Measurements from ENCODE around the gene HSD3B2.

- RRBS = no CpG with 5 or more reads among the region's 5 CpGs
CAGE:
- cytosol, long polyA plus RNA = no peak
- long polyA plus RNA = no peak
- nucleus, long polyA plus RNA = no peak
Observed at GRCh38 chr1:117638559-117639085, 32.8 kb downstream of the TENT5C start.

DNA sequence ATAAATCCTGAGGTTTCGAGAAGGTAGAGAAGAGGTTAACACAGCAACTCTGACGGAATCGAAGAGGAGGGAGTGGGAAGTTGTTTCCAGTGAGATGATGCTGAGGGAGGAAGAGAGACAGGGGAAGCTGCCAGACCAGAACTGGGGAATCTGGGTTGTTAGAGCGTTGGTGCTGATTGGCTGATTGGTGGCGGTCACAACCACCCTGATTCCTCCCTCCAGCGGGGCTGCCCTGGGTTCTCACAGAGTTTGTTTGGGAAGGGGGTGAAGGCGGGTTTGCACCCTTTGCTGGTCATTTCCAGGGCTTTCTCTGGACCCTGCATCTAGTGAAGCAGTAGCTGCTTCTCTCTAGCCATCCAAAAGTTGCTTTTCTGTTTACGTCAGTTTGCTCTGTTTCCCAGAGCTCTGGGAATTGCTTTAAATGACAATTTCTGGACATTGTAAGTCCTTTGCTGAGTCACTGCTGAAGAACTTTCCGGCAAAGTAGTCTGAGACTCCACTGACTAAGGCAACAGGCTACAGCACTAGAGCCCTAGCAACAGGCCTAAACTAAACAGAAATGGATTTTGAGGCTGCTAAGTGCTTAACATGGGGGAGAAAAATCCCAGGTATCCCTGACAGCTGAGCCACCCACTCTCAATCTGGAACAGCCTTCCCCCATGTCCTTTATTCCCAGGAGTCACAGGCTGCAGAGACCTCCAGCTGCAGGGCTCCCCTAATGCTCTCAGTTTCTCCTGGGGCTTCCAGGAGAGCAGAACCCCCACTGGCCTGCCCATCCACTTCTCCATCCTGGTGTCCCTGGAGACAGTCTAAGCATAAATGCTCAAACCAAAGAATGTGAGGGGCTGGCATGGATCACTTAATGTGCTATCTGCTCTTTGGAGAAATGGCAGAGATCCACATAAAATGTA is 90.2 kb downstream of the TENT5C start:
- RRBS = no CpG with 5 or more reads among the region's 9 CpGs
CAGE:
- cytosol, long polyA plus RNA = no peak
- long polyA plus RNA = no peak
- nucleus, long polyA plus RNA = no peak

GRCh38 chr1:118989397-118990457 is 1.6 kb upstream of the TBX15 start:
- RRBS = 4% methylated on average over 20 of the region's 49 CpGs
CAGE:
- cytosol, long polyA plus RNA = no peak
- long polyA plus RNA = no peak
- nucleus, long polyA plus RNA = no peak

DNA sequence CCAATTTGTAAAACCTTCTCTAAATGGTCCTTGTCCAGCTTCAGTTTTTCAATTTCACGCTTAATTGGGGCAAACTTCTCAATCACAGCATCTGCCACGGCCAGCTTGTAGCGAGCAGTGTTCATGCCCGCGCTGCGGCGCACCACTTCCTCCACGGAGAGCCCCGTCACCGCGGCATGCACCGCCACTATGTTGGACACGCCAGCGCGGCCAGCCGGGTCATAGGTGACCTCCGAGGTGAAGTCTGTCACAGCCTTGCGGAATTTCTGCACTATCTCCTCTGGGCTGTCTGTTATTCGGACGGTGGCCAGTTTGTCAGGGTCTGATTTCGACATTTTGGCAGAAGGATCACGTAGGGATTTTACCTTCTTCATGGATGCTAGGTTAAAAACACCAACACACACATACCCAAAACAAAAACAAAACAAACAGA is 44.9 kb upstream of the TBX15 start:
- RRBS = no CpG with 5 or more reads among the region's 22 CpGs
CAGE:
- cytosol, long polyA plus RNA = no peak
- long polyA plus RNA = no peak
- nucleus, long polyA plus RNA = no peak

GRCh38 chr1:119370626-119371274 is 2.2 kb downstream of the HAO2 start:
- RRBS = no CpG with 5 or more reads among the region's 5 CpGs
CAGE:
- cytosol, long polyA plus RNA = no peak
- long polyA plus RNA = no peak
- nucleus, long polyA plus RNA = no peak

DNA sequence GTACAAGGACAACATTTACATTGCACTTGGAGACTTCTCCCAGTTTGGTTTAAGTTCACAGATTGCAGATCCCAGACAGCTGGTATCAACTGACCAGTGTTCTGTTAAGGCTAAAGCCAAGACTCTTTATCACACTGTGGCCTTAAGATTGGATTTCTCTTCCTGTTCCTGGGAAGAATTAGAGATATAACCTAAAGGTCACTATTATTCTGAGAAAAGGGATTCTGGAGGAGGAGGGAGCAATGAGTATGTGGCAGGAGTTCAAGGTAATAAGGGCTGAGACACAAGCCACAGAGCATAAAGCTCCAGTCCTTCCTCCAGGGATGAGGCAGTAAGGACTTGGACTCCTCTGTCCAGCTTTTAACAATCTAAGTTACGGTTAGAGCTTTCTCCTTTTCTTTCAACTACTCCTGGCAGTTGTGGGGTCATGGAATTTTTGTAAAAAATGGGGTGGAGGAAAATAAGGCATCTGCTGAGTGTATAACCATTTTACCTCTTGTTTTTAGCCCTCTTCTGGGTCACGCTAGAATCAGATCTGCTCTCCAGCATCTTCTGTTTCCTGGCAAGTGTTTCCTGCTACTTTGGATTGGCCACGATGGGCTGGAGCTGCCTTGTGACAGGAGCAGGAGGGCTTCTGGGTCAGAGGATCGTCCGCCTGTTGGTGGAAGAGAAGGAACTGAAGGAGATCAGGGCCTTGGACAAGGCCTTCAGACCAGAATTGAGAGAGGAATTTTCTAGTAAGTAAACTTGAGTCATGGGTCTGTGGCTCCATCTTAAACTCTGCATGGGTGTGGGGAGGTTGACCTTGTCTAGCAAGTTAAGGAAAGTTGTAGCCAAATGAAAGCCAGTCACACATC is at the start of gene HSD3B2:
TSS of gene HSD3B2 (plus strand) at position 326 of the 857 bp plus-strand sequence.
- RRBS = no CpG with 5 or more reads among the region's 5 CpGs
CAGE:
- cytosol, long polyA plus RNA = no peak
- long polyA plus RNA = no peak
- nucleus, long polyA plus RNA = no peak

- RRBS = no CpG with 5 or more reads among the region's 3 CpGs
CAGE:
- cytosol, long polyA plus RNA = no peak
- long polyA plus RNA = no peak
- nucleus, long polyA plus RNA = no peak
Observed at GRCh38 chr1:119816295-119816801, 5.1 kb upstream of the REG4 start.

GRCh38 chr1:119917482-119918036 is 21.2 kb upstream of the ADAM30 start:
- RRBS = no CpG with 5 or more reads among the region's 3 CpGs
CAGE:
- cytosol, long polyA plus RNA = no peak
- long polyA plus RNA = no peak
- nucleus, long polyA plus RNA = no peak

GRCh38 chr1:119937576-119938145 is 41.3 kb upstream of the ADAM30 start:
- RRBS = no CpG with 5 or more reads among the region's 4 CpGs
CAGE:
- cytosol, long polyA plus RNA = no peak
- long polyA plus RNA = no peak
- nucleus, long polyA plus RNA = no peak

- RRBS = no CpG with 5 or more reads among the region's 45 CpGs
CAGE:
- cytosol, long polyA plus RNA = no peak
- long polyA plus RNA = no peak
- nucleus, long polyA plus RNA = no peak
Observed at GRCh38 chr1:120232751-120233274, 56.5 kb upstream of the SEC22B start.

GRCh38 chr1:120342363-120343129 is 72.3 kb upstream of the NBPF8 start:
- RRBS = no CpG with 5 or more reads among the region's 25 CpGs
CAGE:
- cytosol, long polyA plus RNA = no peak
- long polyA plus RNA = no peak
- nucleus, long polyA plus RNA = no peak

DNA sequence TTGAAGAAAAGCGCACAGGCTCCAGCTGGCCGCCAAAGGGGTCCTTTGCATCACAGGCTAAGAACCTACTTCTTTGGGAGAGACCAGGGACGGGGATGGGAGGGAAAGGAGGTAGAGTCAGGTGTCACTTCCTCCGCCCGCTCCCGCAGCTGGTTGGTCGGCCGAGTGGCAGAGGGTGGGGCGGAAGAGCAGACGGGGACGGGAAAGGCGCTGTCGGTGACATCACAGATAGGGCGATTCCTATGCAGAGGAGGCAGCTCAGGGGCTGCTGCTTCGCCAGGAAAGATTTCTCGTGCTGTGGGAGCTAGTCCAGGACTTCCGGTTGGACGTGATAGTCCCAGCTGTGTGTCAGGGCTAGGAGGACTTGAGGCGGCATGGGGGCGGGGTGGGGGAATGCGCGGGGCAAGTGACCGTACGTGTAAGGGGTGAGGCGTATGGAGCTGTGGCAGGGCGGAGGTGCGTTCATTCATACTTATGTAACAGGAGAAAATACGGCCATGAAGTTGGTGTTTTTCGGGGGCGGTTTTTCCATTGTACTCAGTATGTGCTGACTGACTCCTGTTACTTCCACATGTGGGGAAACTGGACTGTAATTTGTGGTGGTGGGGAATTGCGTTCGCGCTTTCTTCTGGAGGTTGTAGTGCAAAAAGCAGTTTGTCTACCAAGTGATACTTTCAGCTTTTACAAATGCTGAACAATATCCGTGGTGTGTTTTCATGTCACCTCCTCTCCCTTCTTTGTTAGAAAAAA is 60.1 kb upstream of the NBPF8 start:
- RRBS = no CpG with 5 or more reads among the region's 34 CpGs
CAGE:
- cytosol, long polyA plus RNA = no peak
- long polyA plus RNA = no peak
- nucleus, long polyA plus RNA = no peak

GRCh38 chr1:120559254-120559528 is 144.4 kb downstream of the NBPF8 start:
- RRBS = no CpG with 5 or more reads among the region's 9 CpGs
CAGE:
- cytosol, long polyA plus RNA = no peak
- long polyA plus RNA = no peak
- nucleus, long polyA plus RNA = no peak

CAGE:
- cytosol, long polyA plus RNA = no peak
- long polyA plus RNA = no peak
- nucleus, long polyA plus RNA = no peak
Observed at GRCh38 chr1:120591230-120591510, 132.6 kb upstream of the NOTCH2NLR start.

DNA sequence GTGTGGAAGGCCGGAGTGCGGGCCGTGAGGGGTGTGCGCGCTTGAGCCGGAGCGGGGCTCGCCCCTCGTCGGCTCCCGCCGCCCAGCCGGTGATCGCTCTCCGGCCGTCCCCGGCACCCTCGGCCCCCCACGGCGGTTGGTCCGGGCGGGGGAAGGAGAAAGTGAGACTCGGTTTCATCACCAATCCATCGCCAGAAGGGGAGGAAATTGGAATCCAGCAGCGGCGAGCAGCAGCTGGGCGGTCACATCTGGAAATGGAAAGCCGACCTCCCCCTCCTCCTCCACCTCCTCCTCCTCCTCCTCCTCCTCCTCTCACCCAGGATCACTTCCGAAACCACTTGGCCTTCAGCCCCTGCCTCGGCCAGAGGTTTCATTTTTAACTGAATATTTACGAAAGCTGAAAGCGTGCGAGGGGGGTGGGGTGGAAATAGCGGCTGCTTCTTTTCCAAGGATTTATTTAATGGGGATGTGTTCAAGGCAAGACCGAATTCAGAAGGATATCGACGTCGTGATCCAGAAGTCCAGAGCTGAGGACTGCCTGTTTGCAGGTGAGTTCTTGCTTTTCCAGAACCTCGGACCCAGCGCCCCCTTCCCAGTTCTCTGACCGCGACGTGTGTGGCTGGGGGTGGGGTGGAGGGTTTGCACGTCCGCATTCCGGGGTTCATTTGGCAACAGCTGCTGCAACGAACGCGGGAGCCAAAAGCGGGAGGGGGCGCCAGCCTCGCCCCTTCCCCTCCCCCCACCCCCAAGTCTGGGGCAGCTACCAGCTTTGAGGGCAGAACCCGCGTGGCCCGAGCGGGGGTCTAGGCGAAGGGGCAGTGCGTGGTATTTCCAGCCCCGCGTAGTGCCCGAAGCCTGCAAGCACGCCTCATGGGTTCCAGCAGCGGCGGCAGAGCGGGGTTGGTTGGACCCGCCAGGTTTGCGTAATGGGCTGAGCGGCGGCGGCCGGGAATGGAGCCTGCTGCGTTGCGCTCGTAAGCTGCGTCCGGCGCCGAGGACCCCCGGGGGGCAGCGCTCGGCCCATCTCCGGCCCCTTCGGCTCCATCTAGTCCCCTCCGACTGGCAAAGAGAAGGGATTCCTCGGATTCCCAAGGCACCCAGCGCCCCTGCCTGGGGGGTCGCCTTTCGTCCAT is 23.7 kb downstream of the PPIAL4A start:
- RRBS = no CpG with 5 or more reads among the region's 88 CpGs
CAGE:
- cytosol, long polyA plus RNA = no peak
- long polyA plus RNA = no peak
- nucleus, long polyA plus RNA = no peak

GRCh38 chr1:143699771-143699993 is 206.1 kb downstream of the H3-7 start:
- RRBS = 90% methylated on average over 8 of the region's 16 CpGs
CAGE:
- cytosol, long polyA plus RNA = no peak
- long polyA plus RNA = no peak
- nucleus, long polyA plus RNA = no peak

DNA sequence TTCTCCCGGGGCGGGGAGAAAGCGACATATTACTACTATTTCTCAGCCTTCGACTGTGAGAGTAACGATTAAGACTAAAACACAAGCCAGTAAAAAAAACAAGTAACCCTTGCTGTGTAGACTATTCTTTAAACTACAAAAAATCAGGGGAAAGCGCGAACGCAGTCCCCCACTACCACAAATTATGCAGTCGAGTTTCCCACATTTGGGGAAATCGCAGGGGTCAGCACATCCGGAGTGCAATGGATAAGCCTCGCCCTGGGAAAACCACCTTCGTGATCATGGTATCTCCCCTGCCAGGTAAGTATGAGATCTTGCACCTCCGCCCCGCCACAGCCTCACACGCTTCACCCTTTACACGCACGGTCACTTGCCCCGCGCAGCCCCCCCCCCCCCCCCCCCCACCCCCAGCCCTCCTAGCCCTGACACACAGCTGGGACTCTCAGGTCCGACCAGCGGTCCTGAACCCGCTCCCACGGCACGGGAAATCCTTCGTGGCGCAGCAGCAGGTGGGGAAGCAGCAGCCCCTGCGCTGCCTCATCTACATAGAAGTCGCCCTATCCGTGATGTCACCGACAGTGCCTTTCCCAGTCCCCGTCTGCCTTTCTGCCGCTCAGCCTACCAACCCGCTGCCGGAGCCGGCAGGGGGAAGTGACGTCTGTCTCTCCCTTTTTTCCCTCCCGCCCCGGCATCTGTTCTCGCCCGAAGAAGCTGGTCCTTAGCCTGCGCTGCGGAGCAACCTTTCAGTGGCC is 176.3 kb downstream of the H3-7 start:
- RRBS = no CpG with 5 or more reads among the region's 43 CpGs
CAGE:
- cytosol, long polyA plus RNA = no peak
- long polyA plus RNA = no peak
- nucleus, long polyA plus RNA = no peak

GRCh38 chr1:143884917-143885282 is 20.9 kb downstream of the H3-7 start:
- RRBS = no CpG with 5 or more reads among the region's 36 CpGs
CAGE:
- cytosol, long polyA plus RNA = no peak
- long polyA plus RNA = no peak
- nucleus, long polyA plus RNA = no peak

DNA sequence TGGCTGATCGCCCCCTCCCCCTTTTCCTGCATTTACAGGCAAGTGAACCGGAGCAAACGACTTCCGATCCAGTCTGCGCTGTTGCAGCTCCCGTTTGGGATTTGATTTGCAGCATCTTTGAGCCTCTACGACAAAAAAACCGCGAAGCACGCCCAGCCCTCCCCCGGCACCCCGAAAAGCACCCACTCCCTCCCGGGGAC is 2.6 kb upstream of the FAM72C start:
- RRBS = no CpG with 5 or more reads among the region's 13 CpGs
CAGE:
- cytosol, long polyA plus RNA = no peak
- long polyA plus RNA = no peak
- nucleus, long polyA plus RNA = no peak

GRCh38 chr1:144418805-144419491 is 42.5 kb downstream of the NBPF15 start:
- RRBS = no CpG with 5 or more reads among the region's 49 CpGs
CAGE:
- cytosol, long polyA plus RNA = no peak
- long polyA plus RNA = no peak
- nucleus, long polyA plus RNA = no peak